Measurements from ENCODE around the genes BLVRA and URGCP.

DNA sequence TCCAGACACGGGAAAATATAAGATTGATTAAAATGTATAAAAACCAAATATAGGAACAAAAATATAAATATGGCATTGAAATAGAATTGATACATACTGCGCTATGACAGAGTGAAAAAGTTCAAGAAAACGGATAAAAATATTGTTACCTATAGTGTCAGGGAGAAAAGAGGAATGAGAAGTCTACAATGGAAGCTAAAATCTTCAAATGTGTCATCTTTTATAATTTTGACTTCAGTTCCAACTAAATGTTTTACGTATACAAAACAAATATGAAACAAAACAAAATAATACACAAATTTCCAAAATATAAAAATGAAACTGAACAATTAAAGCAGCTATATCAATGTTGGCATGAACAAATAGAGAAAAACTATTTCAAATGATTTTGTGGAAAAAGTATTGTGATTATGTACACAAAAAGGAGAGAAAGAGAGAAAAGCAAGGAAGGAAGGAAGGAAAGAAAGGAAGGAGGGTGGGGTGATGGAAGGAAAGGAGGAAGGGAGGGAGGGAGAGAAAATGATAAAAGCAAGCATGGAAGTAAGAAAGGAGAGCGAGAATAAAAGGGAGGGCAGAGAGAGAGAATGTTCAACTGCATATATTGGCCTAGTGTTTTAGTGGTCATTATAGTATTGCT lies 188.6 kb downstream of the STARD3NL start:
- RRBS, result no CpG with 5 or more reads among the region's 5 CpGs

- RRBS, result no CpG with 5 or more reads among the region's 1 CpG
Observed at GRCh38 chr7:38477018-38477425, 154.2 kb downstream of the AMPH start.

DNA sequence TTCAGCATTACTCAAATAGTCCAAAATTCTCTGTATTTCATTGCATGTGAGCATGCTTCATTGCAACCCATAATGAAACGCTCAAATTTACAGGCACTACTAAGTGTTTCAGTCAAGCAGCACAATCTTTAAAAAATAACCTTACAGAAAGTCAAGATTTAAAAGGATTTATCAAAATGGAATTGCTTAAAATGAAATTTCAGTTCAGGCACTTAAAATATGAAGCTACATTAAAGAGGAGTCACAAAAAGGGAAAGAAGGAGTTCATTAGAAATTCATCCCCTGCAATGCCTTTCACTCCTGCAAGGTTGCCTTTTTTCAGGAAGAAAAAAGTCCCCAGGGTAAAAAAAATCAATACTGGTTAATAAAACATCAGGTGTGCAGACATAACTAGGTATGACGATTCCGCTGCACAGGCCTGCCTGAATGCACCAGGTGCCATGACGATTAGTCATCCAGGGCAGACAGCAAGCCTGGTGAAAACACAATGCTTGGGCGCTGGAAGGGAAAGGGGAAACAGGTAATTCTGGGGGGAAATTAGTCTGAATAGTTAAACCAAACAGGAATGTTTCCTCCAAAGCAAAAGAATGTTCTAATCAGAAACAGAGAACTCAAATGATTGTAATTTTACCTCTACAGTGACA lies 45.5 kb downstream of the VPS41 start:
- RRBS, result no CpG with 5 or more reads among the region's 5 CpGs

DNA sequence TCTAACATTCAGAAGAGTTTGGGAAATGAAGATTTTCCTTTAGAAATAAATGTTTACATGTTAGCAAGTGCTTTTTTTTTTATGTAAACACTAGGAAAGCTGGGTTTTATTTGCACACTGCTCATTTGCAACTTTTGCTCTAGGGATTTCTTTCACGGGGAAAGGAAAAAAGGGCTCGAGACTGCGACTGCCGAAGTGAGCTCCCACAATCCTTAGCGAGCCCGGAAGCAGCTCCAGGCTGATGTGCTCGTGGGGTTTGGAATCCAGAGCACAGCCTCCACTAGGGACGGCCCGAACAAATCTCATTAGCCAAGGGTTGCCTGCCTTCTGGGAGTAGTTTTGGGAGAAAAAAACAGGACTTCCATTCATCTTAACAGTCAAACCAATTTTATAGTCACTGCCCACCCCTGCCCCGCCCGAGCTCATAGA lies 107.9 kb upstream of the YAE1 start:
- RRBS, result no CpG with 5 or more reads among the region's 11 CpGs

DNA sequence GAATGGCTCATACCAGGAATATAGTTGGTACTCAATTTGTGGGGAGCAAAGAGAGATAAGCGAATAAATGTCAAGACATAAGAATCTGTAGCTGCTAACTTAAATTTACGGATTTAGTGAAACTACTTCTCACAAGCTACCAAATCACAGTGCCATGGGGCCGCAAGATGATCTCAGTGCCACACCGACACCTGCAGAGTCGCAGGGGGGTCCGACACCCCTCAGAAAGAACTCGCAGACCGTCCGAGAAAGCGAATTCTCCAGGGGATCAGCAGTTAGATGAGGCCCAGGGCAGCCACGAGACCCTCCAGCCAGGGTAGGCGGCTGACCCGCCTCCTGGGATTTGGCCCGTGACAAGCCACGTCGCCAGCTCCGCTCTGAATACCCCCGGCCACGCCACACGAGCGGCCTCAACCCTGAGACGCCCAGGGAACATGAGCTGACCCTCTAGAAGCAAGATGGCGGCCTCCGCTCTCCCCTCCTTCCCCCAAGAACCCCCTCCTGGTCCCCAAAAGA lies 554 bp upstream of the RALA start:
- RRBS, result no CpG with 5 or more reads among the region's 24 CpGs

GRCh38 chr7:39624286-39624434 lies 788 bp downstream of the RALA start:
- RRBS, result no CpG with 5 or more reads among the region's 2 CpGs

- RRBS, result no CpG with 5 or more reads among the region's 7 CpGs
Observed at GRCh38 chr7:39760137-39760490, 136.7 kb downstream of the RALA start.

GRCh38 chr7:41732763-41733195 lies 29.9 kb upstream of the INHBA start:
- RRBS, result no CpG with 5 or more reads among the region's 8 CpGs

- RRBS, result no CpG with 5 or more reads among the region's 15 CpGs
Observed at GRCh38 chr7:42068503-42069408, 168.3 kb downstream of the GLI3 start.

DNA sequence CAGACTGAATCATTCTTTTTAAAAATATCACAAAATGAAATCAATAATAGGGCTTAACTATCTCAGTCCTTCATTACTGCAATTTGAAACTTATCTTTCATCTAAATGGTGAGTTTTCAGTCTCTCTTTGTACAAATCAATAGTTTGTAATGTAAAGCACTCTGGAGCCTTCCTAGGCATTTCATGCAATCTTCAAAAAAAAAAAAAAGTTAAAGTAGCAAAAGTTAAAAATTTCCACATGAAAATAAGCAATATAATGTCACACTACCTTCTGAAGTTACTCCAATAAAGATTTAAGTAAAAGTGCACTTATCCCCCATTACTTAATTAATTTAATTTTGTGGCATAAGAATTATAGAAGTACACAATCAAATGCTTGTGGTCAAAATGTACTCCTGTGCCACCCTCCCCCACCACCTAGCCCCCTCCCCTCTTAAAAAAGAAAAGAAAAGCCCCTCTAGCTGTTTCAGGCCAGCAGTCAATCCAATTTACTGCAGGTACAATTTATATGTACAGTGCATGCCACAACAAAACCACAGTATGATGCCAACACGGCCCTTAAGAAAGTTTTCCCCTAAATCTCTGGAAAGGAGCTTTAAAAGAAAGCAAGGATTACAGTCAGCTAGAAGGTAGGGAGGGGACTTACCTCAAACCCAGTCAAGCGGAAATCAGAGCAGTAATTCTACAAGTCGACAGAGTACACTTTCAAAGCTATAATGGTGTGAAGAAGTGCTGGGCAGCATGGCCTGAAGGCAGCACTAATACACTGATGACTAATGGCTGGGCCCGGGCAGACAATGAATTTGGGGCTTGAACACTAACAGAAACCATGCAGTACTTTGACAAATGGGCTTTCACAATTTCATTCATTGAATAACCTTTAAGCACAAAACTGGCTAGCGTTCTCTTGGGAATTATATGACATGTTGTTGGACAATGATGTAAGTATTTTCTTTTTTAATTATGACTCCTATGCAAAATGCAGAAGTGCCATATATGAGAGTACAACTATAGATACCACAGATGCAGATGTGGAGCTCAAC lies 5.0 kb downstream of the GLI3 start:
- RRBS, result no CpG with 5 or more reads among the region's 5 CpGs

- RRBS, result under 1% methylated on average over 10 of the region's 33 CpGs
Observed at GRCh38 chr7:42911059-42911781, 650 bp downstream of the C7orf25 start.

GRCh38 chr7:43113686-43114278 lies 1.3 kb downstream of the HECW1 start:
- RRBS, result under 1% methylated on average over 9 of the region's 24 CpGs

- RRBS, result no CpG with 5 or more reads among the region's 17 CpGs
Observed at GRCh38 chr7:43536628-43537198, 46.2 kb upstream of the STK17A start.

DNA sequence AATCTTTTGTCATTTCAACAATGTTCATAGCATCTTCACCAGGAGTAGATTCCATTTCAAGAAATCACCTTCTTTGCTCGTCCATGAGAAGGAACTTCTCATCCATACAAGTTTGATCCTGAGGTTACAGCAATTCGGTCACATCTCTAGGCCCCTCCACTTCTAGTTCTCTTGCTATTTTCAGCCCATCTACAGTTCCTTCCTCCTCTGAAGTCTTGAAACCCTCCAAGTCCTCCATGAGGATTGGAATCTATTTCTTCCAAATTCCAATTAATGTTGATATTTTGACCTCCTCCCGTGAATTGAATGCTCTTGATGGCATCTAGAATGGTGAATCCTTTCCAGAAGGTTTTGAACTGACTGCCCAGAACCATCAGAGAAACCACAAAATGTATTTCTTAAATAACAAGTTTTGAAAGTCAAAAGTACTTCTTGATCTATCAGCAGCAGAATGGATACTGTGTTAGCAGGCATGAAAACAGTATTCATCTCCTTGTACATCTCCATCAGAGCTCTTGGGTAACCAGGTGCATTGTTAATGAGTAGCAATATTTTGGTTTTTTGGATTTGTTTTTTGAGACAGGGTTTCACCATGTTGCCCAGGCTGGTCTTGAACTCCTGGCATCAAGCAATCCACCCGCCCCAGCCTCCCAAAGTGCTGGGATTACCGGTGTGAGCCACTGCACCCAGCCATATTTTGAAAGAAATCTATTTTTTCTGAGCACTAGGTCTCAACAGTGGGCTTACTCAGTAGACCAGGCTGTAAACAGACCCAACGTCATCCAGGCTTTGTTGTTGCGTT lies 49.5 kb downstream of the STK17A start:
- RRBS, result no CpG with 5 or more reads among the region's 7 CpGs

DNA sequence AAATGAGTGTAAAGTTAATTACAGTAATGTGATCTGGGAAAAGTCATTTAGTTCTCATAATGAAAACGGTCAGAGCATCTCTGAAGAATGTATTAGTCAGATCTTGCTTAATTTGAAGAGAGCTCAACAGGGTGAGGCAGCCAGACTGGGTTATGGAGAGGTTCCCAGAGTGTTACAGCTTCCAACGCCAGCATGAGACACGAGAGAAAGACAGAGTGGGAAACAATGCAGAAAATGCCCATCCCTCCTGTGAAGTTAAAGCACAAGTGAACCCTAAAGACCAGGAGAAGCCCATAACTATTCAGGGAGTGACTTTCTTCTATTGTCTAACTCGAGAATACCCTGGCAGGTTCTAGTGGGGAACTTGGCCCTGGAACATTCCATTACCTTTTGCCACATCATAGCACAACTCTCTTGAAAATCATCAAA lies 65.3 kb downstream of the STK17A start:
- RRBS, result no CpG with 5 or more reads among the region's 4 CpGs

DNA sequence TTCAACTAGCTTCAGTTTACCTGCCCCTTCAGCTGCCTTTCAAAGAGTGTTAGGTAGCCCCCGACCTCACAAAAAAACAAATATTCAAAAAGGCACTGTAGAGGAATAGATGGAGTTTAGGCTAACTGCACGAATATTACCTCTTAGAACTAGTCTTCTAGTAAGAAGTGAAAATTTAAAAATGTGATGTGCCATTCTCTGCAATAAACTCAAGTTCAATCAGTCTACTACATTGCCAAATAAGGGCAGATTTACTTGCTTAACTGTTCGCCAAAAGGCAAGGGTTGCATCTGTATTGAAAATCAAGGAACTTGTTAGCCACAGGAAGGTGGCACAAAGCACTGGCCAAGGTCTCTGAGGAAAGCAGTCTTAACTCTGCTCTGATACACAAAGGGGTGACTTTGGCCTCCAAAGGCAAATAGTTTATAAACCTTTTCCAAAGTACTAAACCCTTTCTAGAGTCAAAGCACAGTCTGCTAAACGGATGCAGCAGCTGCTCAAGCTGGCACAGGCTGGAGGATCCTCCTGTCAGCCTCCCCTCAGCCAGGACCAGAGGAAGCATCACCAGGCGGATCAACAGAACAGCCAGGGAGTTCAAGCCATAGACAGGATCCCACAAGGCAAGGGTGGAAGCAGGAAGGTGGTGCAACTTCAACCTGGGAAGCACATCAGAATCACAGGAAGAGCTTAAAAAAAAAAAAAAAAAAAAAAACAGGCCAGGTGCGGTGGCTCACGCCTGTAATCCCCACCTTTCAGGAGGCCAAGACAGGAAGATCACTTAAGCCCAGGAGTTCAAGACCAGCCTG lies 68.3 kb downstream of the STK17A start:
- RRBS, result no CpG with 5 or more reads among the region's 7 CpGs

DNA sequence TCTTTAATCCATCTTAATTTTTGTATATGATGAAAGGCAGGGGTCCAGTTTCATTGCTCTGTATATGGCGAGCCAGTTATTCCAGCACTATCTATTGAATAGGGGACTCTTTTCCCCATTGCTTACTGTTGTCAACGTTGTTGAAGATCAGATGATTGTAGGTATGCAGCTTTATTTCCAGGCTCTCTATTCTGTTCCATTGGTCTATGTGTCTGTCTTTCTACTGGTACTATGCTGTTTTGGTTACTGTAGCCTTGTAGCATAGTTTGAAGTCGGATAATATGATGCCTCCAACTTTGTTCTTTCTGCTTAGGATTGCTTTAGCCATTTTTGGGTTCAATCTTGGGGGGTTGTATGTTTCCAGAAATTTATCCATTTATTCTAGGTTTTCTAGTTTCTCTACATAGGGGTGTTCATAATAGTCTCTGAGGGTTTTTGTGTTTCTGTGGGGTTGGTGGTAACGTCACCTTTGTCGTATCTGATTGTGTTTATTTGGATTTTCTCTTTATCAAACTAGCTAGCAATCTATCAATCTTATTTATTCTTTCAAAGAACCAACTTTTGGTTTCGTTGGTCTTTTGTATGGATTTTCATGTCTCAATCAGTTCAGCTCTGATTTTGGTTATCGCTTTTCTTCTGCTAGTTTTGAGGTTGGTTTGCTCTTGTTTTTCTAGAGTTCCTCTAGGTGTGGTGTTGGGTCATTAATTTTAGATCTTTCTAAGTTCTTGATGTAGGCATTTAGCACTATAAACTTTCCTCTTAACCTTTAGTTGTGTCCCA lies 26.9 kb downstream of the COA1 start:
- RRBS, result no CpG with 5 or more reads among the region's 7 CpGs

GRCh38 chr7:43757927-43758968 lies at the start of gene BLVRA:
Gene BLVRA, plus strand, starts transcription at chr7:43758680.
- RRBS, result 5% methylated on average over 38 of the region's 89 CpGs

- RRBS, result 1% methylated on average over 37 of the region's 116 CpGs
Observed at GRCh38 chr7:43905869-43906963, at the start of gene URGCP. Gene URGCP, minus strand, starts transcription at chr7:43906596.

DNA sequence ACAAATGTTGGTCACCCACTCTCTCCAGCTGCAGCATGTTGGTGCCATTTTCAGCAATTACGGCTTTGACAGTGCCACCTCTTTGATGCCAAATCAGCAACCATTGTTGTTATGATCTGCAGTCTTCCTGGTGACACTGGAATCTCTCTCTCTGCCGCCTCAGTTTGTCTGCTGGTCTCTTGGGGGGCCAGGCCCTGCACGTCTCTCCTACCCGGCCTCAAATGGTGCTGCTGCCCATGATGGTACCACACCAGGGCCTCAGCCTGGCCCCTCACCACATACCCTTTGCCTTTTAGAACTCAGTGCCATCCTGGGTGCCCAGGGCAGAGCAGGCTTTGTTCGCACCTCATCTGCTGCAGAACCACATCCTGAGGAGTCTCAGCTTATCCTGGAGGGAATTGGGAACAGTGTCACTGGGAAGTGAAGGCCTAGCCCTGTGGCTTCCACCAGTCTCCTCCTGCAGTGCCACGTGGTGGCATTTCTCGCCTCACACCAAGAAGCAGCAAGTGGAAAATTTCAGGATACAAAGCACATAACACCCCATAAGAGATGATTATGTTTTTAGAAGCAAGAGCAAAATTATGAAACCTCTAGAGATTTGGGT lies 26.7 kb downstream of the UBE2D4 start:
- RRBS, result no CpG with 5 or more reads among the region's 7 CpGs

Data from skeletal muscle cell (primary cell).